Calu3 (cell line): ENCODE measurements around the gene GDF7.

GRCh38 chr2:20582504-20583000 is 68.3 kb downstream of the HS1BP3 start:
- PRO-cap = no peak

DNA sequence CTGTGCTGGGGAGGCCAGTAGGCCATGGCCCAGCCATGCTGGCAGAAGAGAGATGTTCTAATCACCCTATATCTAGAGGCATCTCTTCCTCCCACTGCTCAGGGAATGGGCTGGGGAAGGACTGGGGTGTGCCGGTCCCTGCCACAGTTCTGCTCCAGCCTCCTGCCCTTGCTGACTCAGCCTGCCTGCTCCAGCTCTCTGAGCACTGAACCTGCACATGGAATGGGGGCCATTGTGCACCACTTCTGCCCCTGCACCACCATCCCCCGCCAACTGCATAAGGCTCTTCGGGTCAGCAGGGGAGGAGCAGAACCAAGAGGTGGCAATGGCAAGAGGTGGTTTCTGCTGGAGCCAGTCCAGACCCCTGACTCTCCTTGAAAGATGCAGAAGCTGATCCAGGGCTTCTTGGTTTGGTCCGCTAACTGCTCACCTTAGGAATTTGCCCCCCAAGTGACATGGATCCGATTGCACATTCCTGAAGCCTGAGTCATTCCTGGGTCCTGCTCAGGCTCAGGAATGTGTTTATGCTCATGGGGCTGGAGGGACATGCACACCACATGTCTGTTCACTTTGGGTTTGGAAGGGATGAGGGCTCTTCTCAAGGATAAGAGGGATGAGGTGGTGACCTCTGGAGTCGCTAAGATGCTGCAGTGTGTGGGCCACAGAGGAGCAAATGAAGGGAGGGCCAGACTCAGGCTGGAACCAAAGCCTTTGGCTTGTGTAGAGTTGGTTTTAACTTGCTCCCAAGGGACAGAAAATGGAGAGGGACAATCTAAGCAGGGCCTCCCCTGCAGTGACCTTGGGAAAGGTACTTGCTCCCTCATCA is 66.5 kb downstream of the HS1BP3 start:
- PRO-cap = no peak

DNA sequence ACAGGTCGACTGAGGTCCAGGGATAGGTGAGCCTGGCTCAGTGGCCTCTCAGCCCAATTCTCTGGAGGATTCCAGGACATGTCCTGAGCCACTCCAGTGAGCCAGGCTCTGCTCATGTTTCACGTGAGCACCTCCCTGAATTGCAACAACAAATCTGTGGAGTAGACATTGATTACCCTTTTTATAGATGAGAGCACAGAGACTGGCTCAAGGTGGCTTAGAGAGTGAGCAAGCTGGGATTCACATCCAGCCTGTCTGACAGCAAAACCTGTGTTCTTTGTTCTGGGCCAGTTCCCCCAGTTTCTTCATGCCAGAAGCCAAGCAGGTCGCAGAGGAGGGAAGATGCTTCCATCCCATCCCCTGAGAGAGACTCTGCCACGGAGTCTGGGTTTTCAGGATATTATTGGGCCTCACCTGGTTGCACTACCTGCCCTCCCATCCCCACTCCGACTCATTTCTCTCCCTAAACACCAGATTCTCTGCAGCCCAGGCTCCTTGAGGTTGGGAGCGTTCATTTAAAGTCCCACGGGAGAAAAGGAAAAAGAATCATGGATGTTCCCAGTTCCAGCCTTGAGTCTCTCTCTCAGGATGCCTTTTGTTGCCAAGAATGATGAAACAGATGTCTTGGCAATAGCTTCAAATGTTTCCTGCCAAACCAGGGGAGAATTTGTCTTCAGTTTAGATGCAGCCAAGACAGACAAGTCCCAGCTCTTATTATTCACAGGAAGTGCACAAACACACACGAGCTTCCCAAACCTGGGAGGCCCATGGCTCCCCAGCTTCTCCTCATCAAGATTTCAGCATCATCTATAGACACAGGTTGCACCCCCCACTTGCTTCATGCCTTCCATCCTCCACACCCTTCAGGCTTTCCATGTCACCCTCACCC is 46.2 kb downstream of the HS1BP3 start:
- PRO-cap = no peak

DNA sequence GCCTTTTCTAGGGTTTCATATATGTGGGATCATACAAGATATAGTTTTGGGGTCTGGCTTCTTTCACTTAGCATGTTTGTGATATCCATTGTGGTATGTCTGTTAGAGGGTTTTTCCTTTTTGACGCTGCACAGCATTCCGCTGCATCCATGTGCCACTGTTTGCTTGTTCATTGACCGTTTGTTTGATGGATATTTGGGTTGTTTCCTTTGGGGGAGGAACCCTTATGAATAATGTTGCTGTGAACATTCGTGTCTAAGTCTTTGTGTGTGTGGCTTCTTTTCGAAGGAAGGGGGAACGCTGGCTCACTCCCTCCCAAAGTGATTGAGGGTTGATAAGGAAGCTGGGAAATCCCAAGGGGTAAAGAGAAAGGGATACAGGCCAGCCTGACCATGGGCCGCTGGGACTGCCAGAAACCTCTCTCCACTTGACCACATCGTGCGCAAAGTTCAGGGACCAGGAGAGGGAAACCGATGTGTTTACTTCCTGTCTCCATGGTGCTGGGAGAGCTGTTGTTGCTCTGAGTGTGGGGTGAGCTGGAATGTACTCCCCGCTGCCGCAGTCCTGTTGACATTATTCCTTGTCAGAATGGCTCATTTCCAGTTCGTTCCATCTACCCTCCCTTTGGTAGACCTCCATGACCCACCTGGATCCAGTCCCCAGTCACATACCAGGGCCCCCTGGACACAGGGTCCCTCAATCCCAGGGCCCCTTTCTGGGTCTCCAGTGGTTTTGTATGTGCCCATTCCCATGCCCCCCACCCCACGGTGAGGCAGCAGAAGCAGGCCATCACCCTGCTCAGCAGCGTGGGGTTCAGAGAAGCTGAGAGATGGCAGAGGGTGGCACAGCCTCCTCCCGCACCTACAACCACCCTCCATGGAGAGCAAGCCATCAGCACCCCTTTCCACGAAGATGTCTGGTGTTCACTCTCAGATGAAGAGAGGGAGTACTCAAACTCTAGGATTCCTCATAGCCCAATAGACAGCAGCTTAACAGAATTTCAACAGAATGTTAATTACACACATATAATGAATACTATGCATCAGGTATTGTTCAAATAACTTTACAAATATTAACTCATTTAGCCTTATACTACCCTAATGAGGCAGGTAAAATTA is 39.5 kb downstream of the HS1BP3 start:
- PRO-cap = bidirectional peak, plus-strand start at position 576 of the sequence, minus-strand start at position 429 of the sequence

- PRO-cap = no peak
These were observed 33.8 kb downstream of the HS1BP3 start for GRCh38 chr2:20616822-20617843.

- PRO-cap = no peak
These were observed at the start of gene GDF7 for GRCh38 chr2:20667085-20667874. TSS of gene GDF7 (plus strand) at chr2:20667144.

- PRO-cap = no peak
These were observed 26.4 kb downstream of the LDAH start for GRCh38 chr2:20796465-20796918.

DNA sequence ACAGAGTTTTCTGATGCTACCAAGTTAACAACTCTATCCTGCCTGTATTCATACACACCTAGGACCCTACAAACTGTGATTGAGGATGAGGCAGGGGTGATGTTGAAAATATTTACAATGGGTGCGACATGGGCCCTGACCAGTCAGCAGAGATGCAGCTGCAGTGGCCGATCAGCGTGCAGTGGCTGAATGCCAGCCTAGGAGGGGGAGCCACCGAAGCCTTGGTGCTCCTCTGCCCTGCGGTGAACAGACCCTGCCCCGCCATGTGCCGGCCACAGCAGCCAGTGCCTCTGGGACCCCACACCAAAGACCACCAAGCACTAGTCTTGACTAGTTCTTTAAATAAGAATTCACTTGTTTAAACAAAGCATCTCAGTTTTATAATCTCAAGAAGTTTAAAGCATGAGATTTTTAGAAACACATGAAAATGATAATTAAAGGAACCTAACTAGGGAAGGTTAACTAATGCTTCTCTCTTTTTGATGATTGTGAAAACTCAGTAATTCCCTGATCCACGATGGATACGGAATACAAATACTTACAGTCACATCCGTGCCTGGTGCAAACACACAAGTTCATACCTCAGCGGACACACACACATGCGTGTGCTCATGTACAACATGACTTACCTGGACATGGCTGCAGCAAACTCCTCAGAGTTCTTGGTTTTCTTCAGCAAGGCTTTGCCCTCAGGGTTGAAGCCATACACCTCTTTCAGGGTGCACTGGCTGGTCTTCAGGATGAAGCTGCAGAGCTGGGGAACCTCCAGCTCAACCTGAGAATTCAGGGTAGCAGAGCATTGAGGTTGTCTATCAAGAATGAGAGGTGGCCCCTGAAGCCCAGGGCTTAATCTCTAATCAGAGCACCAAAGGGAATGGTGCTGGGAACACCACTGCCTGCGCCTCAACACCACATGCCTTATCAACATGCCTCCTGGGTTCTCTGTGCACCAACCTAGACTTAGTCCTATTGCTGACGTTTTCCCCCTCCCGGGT is 3.3 kb downstream of the APOB start:
- PRO-cap = no peak

DNA sequence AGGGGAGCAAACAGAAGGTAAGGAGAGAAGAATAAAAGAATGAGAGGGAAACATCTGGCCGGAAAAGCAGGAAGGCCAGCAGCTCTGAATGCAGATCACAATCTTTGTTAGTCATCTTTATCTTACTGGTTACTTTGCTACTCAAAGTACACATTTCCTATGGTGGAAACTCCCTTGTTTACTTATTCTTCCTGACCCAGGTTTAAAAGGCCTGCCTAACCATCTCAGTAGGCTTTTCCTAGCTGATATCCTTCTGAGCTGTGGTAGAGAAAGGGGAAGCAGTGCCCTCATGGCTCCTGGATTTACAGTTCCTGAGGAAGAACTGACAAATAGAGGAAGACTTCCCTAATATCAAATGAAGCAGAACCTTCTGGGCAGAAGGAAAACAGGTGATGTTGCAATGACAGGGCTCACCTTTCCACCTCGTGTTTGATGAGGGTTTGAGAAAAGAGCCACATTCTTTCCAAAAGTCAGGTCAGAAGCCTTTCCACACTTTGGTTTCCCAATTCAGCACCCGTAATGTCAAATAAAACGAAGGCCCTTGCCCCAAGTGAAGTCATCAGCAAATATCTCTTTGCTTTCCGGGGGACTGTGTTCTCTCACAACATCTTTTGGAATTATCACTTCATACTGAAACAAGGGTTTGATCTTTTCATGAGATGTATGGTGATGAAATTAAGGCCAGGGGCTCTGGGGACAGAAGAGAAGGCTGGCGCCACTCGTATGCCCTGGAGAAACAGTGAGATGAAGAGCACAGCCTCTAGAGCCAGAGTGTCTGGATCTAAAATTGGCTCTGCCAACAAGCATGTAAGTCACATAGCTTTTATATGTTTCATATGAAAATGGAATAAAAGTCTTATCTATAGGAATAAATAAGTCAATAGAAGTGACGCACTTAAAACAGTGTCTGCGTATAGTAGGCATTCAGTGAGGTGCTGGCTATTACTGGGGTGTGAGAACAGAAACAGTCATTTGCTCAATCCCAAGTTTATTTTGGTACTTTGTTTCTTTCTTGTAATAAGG is 26.8 kb upstream of the APOB start:
- PRO-cap = no peak

DNA sequence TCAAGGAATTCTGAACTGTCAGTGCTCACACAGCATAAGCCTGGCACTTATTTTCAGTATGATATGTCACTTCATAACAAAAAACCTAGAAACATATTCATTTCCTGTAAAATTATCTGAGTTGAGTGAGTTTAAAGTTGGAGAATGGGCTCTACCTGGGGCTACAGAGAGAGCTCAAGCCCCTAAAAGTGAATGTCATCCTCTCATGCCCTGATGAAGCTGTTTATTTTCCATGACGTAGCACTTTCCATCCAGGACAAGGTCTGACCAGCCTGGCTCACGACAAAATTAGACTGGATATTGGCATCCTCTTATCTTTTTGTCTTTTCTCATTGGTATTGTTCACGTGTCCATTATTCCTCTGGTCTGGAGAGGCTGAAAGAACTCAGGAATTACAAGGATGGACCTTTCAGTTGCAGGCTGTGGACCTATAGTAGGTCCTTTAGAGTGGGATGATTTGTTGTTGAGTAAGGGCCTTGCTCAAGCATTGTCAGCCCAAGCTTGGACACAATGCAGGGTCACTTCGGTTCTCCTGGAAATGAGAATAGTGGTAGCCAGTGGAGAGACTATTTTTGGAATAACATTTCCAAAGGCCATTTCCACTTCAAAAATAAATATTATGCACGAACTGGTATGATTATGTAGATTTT is 24.4 kb upstream of the TDRD15 start:
- PRO-cap = no peak

- PRO-cap = no peak
These were observed 1103.8 kb upstream of the KLHL29 start for GRCh38 chr2:22281100-22281591.

- PRO-cap = no peak
These were observed 186.9 kb upstream of the KLHL29 start for GRCh38 chr2:23197803-23198772.

DNA sequence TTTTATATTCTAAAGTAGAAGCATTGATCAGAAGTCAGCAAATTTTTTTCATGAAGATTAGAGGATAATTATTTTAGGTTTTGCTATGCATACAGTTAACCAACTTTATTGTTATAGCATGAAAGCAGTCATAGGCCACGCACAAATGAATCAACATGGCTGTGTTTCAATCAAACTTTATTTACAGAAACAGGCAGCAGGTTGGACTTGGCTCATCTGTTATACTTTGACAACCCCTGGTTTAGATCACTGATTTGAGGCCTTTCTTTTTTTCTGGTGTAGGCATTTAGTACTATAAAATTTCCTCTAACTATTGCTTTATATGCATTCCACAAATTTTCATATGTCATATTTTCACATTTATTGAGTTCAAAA is 116.5 kb upstream of the KLHL29 start:
- PRO-cap = no peak

- PRO-cap = no peak
These were observed 33.5 kb upstream of the KLHL29 start for GRCh38 chr2:23351495-23351881.

DNA sequence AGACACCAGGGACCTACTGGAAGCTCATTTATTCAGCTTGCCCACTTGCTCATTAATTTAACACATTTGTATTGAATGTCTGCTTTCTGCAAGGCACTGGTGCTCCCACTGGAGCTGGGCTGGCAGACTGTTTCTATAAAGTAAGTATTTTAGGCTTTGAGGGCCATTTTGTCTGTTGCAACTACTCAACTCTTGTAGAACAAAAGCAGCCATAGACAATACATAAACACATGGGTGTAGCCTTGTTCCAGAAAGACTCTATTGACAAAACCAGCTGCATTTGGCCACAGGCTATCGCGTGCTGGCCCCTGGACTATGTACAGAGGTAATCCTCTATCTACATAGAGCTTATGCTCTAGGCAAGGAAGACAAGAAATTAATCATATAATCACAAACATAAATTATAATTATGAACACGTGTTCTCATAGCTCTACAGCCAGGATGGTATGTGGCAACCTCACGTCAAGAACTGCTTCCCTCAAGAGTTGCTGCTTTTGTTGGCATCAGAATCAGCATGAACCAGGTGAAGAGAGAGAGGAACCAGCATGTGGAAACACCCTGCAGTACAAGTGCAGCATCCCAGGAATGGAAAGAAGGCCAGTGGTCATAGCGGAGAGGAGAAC is 73.3 kb downstream of the KLHL29 start:
- PRO-cap = no peak

- PRO-cap = no peak
These were observed 114.8 kb downstream of the KLHL29 start for GRCh38 chr2:23499652-23500374.

- PRO-cap = no peak
These were observed 178.9 kb downstream of the KLHL29 start for GRCh38 chr2:23563931-23564205.

DNA sequence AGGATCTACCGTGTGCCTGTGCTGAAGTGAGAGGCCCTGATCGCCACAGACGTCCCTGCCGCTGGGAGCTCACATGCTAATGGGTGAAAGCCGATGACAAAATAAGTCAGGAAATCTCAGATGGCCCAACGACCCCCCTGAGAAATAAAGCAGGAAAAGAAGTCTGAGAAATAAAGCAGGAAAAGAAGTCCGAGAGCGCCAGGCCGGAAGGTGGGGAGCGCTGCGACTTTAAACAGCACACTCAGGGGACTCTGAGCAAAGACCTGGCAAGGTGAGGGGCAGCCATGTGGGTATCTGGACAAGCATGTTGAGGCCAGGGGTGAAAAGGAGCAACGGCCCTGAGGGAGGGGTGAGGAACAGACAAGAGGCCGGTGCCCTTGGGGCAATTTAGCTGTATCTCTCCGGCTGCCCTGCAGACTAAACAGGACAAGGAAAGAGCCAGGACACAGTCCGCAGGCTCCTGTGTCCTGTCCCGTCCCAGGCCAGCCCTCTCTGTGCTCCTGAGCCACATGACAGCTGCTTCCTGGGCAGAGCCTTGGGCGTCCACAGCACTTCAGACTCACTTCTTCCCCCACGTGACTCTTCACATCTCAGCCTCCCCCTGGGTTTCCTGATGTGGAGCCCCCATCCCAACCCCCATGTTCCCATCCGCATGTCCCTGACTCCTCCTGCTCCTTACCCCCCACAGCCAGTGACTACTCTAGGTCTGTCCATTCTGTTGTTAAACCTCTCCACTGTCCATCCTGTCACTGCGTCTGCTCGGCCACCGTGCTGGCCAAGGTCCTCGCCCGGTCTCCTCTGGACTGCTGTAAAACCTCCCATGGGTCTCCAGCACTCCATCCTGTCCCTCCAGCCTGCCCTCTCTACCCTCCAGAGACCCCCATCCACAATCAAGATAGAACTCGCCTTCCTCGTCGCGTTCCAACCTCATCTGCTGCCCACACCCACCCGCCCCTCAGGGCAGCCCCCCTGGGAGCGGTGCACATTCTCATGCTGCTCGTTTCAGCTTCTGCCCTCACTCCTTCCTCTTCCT is 206.2 kb downstream of the KLHL29 start:
- PRO-cap = no peak

- PRO-cap = no peak
These were observed 895 bp upstream of the ATAD2B start for GRCh38 chr2:23927796-23928240.

DNA sequence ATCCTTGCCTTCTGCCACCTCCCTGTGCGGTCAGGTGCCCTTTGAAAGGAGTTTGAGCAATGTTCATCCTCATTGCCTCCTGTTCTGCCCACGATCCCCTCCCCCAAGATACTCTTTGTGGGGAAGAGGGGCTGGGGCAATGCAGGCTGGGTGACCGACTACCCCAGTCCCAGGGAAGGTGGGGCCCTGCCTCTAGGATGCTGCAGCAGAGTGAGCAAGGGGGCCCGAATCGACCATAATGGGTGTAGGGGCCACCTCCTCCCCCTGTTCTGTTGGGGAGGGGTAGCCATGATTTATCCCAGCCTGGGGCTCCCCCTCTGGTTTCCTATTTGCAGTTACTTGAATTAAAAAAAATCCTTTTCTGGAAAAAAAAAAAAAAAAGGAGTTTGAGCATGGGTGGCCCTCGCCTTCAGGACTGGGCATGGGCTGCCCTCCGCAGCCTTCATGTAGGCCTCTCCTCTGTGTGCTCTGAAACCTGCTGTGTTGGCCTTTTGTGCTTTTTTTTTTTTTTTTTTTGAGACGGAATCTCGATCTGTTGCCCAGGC is 8.5 kb downstream of the MFSD2B start:
- PRO-cap = no peak